HCT116 (cell line): ENCODE measurements around a stretch of chr10.

GRCh38 chr10:38016743-38017159, 6.3 kb downstream of the ZNF33A start:
- RRBS: no CpG with 5 or more reads among the region's 1 CpG

DNA sequence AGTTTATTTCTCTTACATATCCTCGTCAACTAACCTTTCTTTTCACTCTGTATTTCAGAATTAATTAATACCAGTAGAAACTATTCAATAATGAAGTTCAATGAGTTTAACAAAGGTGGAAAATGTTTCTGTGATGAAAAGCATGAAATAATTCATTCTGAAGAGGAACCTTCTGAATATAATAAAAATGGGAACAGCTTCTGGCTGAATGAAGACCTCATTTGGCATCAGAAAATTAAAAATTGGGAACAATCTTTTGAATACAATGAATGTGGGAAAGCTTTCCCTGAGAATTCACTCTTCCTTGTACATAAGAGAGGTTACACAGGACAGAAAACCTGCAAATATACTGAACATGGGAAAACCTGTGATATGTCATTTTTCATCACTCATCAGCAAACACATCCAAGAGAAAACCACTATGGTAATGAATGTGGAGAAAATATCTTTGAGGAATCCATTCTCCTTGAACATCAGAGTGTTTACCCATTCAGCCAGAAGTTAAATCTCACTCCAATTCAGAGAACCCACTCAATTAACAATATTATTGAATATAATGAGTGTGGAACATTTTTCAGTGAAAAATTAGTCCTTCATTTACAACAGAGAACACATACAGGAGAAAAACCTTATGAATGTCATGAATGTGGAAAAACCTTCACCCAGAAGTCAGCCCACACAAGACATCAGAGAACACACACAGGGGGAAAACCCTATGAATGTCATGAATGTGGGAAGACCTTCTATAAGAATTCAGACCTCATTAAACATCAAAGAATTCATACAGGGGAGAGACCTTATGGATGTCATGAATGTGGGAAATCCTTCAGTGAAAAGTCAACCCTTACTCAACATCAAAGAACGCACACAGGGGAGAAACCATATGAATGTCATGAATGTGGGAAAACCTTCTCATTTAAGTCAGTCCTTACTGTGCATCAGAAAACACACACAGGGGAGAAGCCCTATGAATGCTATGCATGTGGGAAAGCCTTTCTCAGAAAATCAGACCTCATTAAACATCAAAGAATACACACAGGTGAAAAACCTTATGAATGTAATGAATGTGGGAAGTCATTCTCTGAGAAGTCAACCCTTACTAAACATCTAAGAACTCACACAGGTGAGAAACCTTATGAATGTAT, 23.6 kb downstream of the ZNF37A start:
- RRBS: no CpG with 5 or more reads among the region's 2 CpGs

- RRBS: no CpG with 5 or more reads among the region's 8 CpGs
Measured at GRCh38 chr10:42646860-42647549, 8.6 kb upstream of the ZNF33B start.

DNA sequence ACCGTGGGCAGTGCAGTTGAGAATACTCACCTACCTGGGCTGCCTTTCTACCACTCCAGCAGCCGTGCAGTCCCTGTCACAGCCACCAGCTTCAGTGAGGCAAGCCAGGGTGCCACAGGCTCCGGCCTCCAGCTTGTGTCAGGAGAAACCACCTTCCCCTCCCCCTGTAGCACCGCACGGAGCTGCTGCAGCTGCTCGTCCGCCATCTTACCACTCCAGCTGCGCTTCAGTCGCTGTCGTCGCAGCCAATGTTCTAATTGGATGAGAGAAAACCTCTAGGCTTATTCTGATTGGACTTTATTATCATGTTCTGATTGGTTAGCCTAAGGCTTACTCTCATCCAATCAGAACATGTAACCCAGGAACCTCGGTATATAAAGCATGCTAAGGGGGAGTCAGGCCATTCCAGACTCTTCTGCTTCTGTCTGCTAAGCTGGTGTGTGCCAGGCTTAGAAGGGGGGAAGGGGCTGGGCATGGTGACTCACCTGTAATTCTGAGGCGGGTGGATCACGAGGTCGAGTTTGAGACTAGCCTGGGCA, 53.2 kb upstream of the ZNF33B start:
- RRBS: no CpG with 5 or more reads among the region's 15 CpGs

- RRBS: 13% methylated on average over 9 of the region's 41 CpGs
Measured at GRCh38 chr10:42753526-42754029, 29.0 kb upstream of the BMS1 start.

- RRBS: no CpG with 5 or more reads among the region's 11 CpGs
Measured at GRCh38 chr10:42875758-42876259, 93.2 kb downstream of the BMS1 start.

- RRBS: 1% methylated on average over 14 of the region's 55 CpGs
Measured at GRCh38 chr10:43105180-43105864, 28.5 kb downstream of the RET start.

DNA sequence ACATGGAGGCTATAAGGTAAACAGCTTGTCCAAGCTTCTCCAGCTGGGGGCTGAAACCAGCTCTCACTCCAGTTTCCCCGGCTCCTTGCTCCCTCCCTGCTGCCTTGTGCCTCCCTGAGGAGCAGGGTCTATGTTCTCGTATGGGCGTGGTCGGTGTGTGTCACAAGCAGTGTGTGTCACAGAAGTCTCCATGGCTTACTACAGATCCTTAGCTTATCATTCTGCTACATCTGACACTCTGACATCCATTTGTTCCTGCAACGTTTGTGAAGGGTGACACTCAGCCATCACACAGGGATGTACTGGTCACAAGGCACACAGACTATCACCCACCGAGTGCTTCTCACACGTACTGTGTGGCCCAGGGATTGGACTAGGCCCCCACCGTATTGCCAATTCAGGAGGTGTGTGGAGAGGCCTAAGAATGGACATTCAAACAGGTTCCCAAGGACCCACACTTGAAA, 54.7 kb downstream of the CSGALNACT2 start:
- RRBS: no CpG with 5 or more reads among the region's 8 CpGs

- RRBS: no CpG with 5 or more reads among the region's 13 CpGs
Measured at GRCh38 chr10:43361378-43362037, 9.9 kb upstream of the FXYD4 start.

GRCh38 chr10:43386439-43387395, 15.3 kb downstream of the FXYD4 start:
- RRBS: no CpG with 5 or more reads among the region's 21 CpGs

- RRBS: no CpG with 5 or more reads among the region's 9 CpGs
Measured at GRCh38 chr10:43389677-43390528, 18.5 kb downstream of the FXYD4 start.

DNA sequence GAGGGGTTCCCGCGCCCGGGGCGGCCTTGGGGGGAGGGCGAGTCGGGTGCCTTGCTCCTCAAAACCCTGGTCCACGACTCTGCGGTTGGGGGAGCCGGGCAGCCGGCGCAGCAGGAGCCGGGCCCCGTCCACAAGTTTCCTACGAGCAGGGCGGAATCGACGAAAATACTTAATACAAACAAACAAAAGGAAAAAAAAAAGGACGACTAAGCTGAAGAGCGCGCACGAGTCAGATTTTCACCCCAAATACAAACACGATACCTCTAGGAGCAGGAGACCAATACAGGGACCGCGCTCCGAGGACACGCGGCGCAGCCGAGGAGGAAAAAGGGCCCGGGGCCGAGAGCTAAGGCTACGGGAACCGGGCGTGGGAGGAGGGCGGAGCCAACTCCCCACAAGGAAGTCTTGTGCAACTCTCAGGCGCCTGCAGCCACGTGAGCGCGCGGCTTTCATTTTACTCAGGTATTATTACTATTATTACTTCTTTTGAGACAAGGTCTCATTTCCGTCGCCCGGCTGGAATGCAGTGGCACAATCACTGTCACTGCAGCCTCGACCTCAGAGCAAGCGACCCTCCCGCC, 1.4 kb downstream of the HNRNPF start:
- RRBS: 2% methylated on average over 9 of the region's 46 CpGs

GRCh38 chr10:43408037-43408661, 837 bp downstream of the HNRNPF start:
- RRBS: 6% methylated on average over 7 of the region's 47 CpGs

- RRBS: no CpG with 5 or more reads among the region's 15 CpGs
Measured at GRCh38 chr10:43437296-43437608, 341 bp downstream of the ZNF487 start.

- RRBS: 85% methylated on average over 11 of the region's 31 CpGs
Measured at GRCh38 chr10:43689523-43689954, 40.9 kb upstream of the ZNF32 start.

- RRBS: no CpG with 5 or more reads among the region's 3 CpGs
Measured at GRCh38 chr10:43801747-43802136, 153.1 kb upstream of the ZNF32 start.

- RRBS: no CpG with 5 or more reads among the region's 8 CpGs
Measured at GRCh38 chr10:43822445-43823077, 173.9 kb upstream of the ZNF32 start.

- RRBS: no CpG with 5 or more reads among the region's 4 CpGs
Measured at GRCh38 chr10:43866880-43867149, 218.1 kb upstream of the ZNF32 start.

DNA sequence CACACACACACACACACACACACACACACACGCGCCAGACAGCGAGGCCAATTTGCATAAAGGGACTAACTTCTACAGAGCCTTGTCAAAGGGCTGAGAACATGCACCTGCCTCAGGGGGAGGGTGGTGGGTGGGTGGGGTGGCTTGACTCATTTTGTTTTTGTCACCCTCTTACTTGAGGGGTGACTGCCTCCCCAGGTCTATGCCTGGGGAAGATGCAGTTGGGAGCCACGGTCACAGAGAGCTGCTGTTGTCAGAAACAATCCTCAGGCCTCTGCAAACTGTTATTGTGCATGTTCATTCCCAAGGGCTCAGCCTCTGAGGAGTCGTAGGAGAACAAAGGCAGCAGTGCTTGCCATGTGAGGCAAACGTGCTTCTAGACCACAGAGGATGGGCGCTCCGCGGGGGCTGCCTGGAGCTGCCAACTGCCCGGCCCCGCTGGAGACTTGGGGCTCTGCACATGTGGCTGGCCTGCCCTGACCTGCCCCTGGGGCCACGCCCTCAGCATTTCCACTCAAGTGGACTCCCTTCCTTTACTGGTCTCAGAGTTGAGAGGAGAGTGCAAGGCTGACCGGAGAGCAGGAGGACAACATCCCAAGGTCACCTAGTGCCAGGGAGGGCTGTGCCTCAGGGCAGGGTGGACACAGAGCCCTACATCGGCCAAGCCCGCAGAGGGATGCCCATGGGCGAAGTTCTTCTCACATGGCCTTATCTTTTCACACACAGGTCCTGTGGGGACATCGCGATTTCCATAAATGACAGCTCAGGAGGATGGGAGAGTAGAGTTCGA, 222.2 kb upstream of the ZNF32 start:
- RRBS: no CpG with 5 or more reads among the region's 19 CpGs